Measurements from ENCODE around the genes TCEAL8 and TEX13A.

- PRO-cap = no peak
- RAMPAGE, long total RNA, 3 experiments = no peak in any of the 3 experiments
Observed at GRCh38 chrX:101409195-101409503, 1.1 kb downstream of the HNRNPH2 start.

DNA sequence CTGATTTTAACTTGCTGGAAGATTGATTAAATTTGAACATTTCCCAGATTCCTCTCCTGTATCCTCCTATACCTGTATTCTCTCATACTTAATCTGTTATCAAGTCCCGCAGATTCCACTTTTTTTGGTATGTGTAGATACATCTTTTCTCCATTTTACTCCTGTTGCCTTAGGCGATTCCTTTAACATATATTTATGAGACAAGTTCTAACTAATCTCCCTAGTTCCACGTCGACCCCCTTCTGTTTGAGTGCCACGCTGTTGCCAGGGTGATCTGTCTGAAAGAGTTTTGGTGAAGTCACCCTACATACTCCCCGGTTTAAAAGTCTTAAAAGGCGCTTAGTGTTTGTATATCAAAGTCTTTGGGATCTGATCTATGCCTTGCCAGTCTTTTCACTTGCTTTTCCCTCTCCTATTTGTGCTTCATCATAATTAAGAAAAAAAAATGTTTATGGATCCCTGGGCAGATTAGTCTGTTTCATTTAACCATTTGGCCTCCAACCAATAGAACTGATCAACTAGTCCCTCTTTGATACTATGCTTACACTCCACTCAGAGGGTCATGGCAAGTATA, 2.5 kb downstream of the HNRNPH2 start:
- PRO-cap = no peak
- RAMPAGE, long total RNA, 3 experiments = no peak in any of the 3 experiments

DNA sequence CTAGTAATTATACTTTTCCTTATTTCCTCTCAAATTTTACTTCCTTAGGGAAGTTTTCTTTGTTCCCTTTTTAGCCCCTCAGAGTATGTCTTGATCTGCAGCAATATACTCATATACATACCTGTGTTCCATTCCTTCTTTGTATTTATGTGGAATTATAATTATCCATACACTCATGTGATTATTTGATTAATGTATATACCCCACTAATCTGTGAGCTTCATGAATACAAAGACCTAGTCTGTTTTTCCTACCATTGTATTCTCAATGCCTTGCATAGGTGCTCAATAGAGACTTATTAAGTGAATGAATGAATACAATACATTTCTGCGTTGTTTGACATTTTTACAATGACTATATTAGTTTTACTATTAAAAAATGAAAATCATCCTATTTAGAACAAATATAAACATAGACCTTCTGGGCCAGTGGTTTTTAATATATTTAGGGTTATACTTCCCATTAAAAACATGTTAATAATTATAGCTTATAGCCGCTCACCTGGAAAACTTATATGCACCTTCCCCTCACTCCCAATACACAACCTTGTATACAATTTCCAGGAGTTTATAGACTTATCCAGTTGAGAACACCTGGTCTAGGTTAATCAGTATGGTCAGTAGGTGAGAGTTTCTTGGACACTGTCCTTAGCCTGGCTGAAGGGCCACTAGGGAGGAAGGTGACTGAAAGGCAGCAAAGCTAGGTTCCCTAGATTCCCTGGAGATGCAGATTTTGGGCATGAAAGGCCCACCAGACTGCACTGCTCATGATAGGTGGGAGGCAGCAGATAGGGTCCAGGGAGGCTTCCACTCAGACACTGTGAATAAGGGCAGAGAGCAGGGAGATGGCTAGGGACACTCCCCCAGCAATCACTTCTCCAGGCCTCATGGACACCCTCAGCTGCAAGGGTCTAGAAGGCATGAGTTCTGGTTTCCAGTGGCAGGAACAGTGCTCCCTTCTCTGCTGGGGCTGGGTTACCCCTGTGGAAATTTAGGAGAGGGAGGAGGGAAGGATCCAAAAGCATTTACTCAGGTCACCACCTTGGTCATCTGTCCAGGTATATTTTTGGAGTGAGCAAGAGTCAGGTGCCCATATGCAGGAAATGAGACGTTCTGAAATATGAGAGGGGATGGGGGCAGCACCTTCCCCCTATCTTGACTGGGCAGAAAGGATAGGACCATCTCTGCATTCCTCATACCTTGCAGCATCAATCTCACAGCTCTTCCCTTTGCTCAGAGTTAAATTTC, 16.4 kb downstream of the ARMCX3 start:
- PRO-cap = no peak
- RAMPAGE, long total RNA, 3 experiments = no peak in any of the 3 experiments

GRCh38 chrX:102471739-102471996, 31.9 kb upstream of the NXF2B start:
- PRO-cap = no peak
- RAMPAGE, long total RNA, 3 experiments = no peak in any of the 3 experiments

- PRO-cap = no peak
- RAMPAGE, long total RNA, 3 experiments = no peak in any of the 3 experiments
Observed at GRCh38 chrX:102745585-102746845, 25.5 kb downstream of the GPRASP3 start.

- PRO-cap = no peak
- RAMPAGE, long total RNA, 3 experiments = no peak in any of the 3 experiments
Observed at GRCh38 chrX:103251988-103252539, 2.9 kb downstream of the TCEAL8 start.

DNA sequence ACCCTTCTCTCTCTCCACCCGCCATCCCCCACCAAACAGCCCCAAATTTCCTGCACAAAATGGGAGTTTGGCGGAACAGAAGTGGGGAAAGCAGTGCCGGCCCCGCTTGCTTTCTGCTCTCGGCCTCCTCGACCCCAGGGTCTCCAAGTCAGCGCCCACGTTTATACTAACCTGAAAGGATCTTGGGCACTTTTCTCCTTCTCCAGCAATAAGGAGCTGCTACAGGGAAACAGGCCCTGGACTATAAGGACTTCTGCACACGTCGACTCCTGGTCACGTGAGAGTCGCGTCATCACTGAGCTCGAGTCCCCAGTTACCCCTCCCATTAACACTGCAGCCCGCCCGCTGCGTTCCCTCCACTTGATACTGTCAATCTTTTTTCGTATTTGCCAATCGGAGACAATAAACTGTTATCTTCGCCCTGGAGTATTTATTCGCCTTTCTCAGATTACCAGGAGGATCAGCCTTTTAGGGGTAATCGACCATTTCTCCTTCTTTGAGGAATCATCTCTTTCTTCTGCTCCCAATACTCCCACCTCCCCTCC, at the start of gene TCEAL8:
Gene TCEAL8, minus strand, starts transcription at position 249 of the 545 bp plus-strand sequence.
- PRO-cap = bidirectional peak, plus-strand start at position 325 of the sequence, minus-strand start at position 271 of the sequence
- RAMPAGE, long total RNA, 3 experiments = start-site peak on the minus strand in 3 of 3 experiments, centred at positions 237 to 243 of the sequence, 499 to 2,091 reads per replicate

DNA sequence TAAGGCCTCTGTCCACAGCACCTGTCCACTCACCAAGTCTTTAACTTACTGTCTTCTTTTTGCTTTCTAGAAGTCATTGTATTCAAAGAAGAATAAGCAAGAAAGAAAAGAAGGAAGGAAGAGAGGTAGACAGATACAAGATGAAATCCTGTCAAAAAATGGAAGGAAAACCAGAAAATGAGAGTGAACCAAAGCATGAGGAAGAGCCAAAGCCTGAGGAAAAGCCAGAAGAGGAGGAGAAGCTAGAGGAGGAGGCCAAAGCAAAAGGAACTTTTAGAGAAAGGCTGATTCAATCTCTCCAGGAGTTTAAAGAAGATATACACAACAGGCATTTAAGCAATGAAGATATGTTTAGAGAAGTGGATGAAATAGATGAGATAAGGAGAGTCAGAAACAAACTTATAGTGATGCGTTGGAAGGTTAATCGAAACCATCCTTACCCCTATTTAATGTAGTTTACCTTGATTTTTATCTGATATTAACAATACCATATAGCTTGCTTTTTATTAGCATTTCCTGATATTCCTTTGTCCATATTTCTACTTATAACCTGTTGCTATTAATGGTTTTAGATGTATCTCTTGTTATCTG, 1.3 kb downstream of the TCEAL9 start:
- PRO-cap = no peak
- RAMPAGE, long total RNA, 3 experiments = no peak in any of the 3 experiments

DNA sequence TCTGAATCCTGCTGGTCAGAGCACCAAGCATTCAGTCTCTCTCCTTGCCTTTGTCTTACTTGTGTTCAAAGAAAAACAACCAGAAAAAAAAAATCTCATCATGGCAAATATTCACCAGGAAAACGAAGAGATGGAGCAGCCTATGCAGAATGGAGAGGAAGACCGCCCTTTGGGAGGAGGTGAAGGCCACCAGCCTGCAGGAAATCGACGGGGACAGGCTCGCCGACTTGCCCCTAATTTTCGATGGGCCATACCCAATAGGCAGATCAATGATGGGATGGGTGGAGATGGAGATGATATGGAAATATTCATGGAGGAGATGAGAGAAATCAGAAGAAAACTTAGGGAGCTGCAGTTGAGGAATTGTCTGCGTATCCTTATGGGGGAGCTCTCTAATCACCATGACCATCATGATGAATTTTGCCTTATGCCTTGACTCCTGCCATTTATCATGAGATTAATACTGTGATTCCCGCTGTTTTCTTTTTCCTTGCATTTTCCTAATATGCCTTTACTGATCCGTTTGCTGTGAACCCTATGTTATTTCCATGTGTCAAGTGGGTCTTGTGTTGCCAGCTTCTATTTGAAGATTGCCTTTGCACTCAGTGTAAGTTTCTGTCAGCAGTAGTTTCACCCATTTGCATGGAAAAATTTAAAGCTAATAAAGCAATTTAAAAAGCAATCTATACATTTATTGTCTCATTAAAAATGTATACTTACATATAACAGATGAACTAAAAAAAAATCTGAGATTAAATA, 1.2 kb downstream of the BEX3 start:
- PRO-cap = no peak
- RAMPAGE, long total RNA, 3 experiments = no peak in any of the 3 experiments

- PRO-cap = no peak
- RAMPAGE, long total RNA, 3 experiments = no peak in any of the 3 experiments
Observed at GRCh38 chrX:103587720-103588313, 2.5 kb downstream of the TCEAL4 start.

DNA sequence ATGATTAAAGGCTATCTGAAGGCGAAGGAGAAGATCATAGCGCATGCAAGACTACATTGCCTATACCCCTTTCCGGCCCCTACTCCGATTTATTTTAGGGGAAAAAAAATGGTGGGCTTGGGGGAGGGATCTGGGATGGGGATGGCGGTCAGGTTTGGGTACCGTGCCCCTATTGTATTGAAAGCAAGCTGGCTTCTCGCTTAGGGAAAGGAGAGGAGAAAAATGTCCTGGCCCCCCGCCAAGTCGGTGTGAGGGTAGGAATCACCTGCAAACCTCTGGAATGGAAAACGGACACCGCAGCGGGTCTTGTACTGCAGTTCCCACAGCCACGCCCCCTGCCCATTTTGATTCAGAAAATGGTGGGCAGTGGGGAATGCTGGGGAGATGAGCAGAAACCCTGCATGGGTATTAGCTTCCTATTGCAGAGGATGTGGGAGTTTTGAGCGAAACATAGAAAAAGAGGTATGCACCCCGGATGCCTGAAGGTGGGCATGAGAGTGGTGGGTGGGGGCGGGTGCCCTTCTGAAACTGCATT, 22.2 kb downstream of the MORF4L2 start:
- PRO-cap = no peak
- RAMPAGE, long total RNA, 3 experiments = no peak in any of the 3 experiments

- PRO-cap = no peak
- RAMPAGE, long total RNA, 3 experiments = no peak in any of the 3 experiments
Observed at GRCh38 chrX:103773374-103773824, 3.2 kb upstream of the PLP1 start.

- PRO-cap = unidirectional peak, minus-strand start at chrX:103831004
- RAMPAGE, long total RNA, 3 experiments = no peak in any of the 3 experiments
Observed at GRCh38 chrX:103830782-103831209, 1.3 kb downstream of the RAB9B start.

- PRO-cap = no peak
- RAMPAGE, long total RNA, 3 experiments = no peak in any of the 3 experiments
Observed at GRCh38 chrX:104136208-104136723, 20.5 kb downstream of the SLC25A53 start.

- PRO-cap = no peak
- RAMPAGE, long total RNA, 3 experiments = no peak in any of the 3 experiments
Observed at GRCh38 chrX:104909436-104910081, 310.9 kb downstream of the TEX13A start.

DNA sequence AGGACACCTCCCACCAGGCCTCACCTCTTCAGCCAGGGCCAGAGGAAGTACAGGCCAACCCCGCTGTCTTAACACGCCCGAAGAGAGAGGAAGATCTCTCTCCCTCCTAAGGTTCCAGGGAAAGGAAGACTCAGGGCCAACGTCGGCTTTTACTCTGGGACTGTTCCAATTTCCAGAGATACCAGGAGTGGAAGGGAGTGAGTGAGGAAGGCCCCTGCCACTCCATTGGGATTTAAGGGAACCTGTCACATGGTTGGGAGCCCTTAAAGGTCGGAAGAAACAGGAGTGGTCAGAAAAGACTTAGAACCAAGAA, at the start of gene TEX13A:
Gene TEX13A, minus strand, starts transcription at position 124 of the 313 bp plus-strand sequence.
- PRO-cap = no peak
- RAMPAGE, long total RNA, 3 experiments = no peak in any of the 3 experiments

- PRO-cap = no peak
- RAMPAGE, long total RNA, 3 experiments = no peak in any of the 3 experiments
Observed at GRCh38 chrX:106169408-106169877, 1.3 kb downstream of the PWWP3B start.

GRCh38 chrX:106170808-106171426, 2.8 kb downstream of the PWWP3B start:
- PRO-cap = no peak
- RAMPAGE, long total RNA, 3 experiments = no peak in any of the 3 experiments

GRCh38 chrX:106338240-106338651, 170.1 kb downstream of the PWWP3B start:
- PRO-cap = no peak
- RAMPAGE, long total RNA, 3 experiments = no peak in any of the 3 experiments

DNA sequence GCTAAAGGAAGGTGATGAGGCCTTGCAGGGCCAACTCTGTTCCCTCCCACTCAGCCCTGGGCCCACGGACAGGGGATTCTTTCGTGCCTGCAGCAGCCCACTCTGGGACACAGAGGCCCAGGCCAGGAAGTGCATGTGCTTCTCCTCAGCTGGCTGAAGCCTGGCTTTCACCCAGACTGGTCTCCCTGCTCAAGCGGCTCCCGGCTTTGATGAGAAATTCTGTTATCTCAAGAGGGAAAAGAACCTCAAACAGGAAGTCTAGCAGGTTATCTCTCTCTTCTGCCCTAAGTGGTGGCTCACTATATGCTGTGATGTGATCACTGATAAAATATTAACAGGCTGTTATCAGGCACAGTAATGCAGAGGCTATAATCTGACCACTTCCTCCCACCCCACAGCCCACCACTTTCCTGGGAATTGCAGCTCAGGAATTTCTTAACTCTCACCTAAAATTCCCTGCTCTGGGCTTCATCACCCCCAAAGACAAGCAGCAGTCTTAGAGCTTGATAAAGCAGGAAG, 13.3 kb downstream of the CLDN2 start:
- PRO-cap = no peak
- RAMPAGE, long total RNA, 3 experiments = no peak in any of the 3 experiments